Hair follicular keratinocyte (primary cell): Measurements from ENCODE around the gene CELF2.

DNA sequence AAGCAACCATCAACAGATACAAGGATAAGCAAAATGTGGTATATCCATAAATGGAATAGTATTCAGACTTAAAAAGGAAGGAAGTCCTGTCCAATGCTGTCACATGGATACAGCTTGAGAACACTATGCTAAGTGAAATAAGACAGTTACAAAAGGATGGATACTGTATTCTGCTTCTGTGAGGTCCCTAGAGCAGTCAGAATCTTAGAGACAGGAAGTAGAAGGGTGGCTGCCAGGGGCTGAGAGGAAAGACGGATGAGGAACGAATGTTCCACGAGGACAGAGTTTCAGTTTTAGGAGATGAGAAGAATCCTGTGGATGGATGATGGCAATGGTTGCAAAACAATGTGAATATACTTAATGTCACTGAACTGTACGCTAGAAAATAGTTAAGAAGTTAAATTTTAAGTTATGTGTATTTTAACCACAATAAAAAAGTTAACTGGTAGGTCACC, 3.8 kb downstream of the PRKCQ start:
- RAMPAGE, long total RNA = no peak

DNA sequence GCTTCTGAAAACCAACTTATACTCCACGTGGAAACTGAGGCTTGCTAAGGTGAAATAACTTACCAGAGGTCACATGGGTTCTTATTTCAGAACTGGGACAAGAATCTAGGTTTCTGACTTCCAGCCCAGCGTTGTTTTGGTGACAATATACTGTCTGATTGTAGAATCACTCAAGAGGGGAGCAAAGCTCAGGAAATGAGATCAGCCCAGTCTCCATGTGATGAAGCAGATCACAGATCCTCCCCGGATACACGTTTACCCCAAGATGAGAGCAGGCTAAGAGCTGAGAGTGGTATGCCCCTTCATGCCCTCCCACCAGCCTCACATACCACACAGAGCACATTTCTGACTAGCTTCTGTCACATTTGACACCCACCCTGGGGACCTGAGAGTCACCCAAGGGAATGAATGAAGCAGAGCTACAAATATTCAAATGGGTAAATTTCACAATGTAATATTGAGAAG, 27.1 kb upstream of the PRKCQ start:
- RAMPAGE, long total RNA = no peak

DNA sequence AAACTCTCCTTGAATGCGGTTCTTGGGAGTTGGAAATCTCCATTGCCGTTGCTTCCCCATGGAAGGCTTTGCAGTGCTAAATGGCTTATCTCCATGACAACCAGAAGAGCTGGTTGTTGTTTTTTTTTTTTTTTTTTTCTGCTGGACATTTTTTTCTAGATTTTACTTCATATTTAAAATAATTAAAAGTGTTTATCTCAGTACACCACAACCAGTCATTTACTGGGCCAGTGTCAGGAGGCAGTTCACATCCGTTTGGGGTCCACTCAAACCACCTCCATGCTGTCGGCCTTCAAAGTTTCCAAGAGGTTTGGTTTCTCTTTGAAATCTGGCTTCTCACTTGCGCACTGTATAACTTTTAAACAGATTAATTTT, 348.6 kb upstream of the PRKCQ start:
- RAMPAGE, long total RNA = no peak

DNA sequence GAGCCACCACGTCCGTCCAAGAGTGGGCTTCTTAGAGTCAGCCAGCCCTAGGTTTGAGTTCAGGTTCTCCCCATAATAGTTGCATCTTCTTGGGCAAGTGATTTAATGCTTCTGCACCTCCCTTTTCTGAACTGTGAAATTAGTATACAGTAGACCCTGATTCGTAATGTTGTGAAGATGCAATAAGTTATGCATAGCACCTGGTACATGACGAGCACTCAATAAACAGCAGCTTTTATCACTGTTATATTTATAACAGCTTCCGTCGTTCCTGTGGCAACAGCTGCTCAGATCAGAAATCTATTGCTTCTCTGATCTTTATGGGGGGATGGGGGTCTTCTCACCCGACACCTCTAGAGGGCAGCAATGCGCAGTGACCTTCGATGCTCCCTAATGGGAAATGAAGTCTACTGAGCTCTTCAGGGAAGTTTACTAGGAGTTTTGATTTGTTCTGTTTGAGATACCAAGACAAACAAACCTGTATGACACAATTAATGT, 289.7 kb downstream of the SFMBT2 start:
- RAMPAGE, long total RNA = no peak

DNA sequence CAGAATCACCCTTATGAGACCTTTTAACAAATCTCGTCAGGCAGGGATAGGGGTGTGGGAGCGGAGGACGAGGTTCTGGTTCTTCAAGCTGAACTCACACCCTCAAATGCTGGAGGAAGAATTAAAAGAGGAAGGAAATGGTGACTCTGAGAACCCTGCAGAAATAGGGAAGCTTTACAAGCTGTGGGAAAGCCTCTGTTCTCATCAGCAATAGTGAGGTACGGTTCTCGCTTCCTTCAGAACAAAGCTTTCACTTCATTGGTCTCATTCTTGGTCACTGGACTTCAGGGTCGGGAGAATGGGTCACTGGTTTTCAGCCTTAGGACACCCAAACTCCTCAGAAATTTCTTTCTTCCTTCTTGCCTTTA, 226.1 kb downstream of the SFMBT2 start:
- RAMPAGE, long total RNA = no peak

DNA sequence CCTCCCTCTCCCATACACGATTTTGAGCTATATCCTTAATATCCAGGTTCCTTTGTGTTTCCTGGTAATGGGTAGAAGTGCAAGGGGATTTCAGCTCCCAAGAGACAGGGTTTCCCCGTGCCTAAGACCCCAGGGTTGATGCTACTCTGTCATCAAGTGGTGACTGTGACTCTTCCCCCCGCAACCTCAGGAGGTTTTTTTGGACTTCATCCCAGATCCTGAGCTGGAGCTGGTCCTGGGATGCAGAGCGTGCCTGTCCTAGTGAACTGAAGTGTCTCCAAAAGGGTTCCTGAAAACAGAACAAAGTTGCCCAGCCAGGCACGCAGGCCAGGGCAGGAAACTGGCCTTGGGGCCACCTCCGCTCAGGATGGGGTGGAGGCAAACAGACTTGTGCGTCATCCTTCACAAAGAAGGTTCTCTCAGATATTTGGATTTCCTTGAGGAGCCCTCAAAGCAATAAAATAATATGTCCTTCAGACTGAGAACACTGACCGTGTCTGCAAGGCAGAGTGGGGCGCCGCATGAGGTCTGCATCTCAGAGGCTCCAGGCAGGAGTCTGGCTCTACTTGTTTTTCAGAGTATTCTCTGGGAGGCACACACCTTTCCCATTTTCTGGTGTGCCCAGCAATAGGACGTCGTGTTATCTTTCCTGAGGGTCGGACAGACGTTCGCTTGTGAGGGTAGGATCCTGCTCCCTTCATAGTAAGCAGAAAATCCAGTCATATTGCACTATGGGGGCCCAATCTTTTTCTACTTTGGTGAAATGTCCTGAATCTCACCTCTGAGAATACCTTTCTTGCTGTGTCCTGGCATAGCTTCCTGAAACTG, 118.8 kb downstream of the ITIH5 start:
- RAMPAGE, long total RNA = no peak

- RAMPAGE, long total RNA = no peak
Measured at GRCh38 chr10:7854751-7855710, 36.7 kb downstream of the TAF3 start.

GRCh38 chr10:7879795-7880518, 61.7 kb downstream of the TAF3 start:
- RAMPAGE, long total RNA = no peak

DNA sequence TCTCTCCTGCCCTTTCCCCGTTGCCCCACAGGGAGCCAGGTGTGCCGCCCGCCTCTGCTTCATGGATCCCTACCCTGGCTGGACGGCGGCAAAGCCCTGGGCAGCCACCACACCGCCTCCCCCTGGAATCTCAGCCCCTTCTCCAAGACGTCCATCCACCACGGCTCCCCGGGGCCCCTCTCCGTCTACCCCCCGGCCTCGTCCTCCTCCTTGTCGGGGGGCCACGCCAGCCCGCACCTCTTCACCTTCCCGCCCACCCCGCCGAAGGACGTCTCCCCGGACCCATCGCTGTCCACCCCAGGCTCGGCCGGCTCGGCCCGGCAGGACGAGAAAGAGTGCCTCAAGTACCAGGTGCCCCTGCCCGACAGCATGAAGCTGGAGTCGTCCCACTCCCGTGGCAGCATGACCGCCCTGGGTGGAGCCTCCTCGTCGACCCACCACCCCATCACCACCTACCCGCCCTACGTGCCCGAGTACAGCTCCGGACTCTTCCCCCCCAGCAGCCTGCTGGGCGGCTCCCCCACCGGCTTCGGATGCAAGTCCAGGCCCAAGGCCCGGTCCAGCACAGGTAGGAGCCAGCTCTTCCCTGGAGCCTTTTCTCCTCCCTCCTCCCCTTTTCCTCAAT, 3.9 kb downstream of the GATA3 start:
- RAMPAGE, long total RNA = no peak

- RAMPAGE, long total RNA = no peak
Measured at GRCh38 chr10:8059780-8060839, 5.6 kb downstream of the GATA3 start.

DNA sequence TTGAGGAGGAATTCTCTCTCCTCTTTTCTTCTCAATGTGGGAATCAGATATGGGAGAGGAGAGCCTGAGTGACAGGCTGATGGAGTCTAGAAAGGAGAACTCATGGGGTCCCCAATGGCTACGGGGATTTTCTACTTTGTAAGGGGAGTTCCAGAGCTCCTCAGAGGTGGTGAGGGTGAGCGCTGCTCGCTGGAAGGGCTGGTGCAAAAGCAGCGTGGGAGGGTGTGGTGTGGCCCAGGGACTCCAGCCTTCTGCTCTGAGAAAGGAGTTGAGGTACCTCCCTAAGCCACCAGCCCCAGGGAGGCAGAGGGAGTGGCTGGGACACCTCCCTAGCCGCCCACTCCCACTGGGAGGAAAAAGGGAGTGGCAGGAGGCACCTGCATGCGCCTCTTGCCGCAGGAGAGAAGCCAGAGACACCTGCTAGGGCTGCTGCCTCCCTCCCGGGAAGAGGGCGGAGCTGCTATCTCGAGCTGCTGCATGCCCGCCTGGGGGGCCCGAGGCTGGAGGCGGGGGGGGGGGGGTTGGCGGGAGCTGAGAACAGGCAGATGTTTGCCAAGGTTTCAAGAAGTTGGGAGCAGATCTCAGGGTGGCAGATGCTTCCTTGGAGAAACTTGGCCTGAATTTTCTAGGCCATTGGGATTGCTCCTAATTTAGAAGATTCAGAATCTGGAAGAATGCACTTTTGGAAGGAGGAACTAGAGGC, 48.6 kb downstream of the GATA3 start:
- RAMPAGE, long total RNA = no peak

DNA sequence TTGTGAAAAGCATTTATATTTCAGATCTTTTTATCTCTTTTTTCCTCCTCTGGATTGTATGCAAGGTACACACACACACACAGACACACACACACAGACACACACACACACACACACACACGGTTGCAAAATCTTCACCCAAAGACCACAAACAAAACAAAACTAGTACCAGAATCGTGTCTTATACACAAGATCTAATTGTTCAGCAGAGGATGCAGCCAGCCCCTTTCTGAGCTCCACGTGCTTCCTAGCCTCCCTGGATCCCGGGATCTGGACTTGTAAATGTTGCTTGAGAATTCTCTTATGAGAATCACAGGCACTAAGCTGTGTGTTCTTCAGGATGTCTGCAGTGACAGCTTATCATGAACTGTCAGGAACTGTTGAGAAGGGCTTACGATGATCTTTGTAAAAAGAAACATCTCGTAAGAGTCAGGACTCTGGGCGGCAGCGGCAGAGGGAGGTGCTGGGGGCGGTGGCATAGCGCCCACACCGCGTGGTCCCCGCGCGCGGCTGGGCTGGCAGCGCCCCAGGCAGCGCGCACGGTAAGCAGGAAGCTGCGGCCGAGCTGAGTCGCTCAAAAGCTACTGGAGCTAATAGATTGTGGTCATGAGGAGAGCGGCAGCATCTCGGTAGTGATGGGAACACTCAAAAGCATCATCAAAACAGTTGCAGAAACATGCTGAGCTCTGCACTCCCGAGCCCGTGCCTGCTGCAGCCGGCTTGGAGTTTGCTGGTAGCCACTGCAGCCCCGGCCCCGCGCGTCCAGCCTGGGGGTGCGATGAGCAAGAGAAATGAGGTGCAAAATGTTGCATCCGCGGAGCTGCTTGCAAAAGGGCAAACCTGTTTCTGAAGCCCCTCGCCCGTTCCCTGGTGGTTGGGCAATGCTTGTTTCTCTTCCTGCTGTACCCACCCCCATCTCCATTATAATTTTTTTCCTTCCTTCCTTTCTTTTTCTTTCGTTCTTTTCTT, 277.7 kb downstream of the GATA3 start:
- RAMPAGE, long total RNA = no peak

GRCh38 chr10:8402351-8402903, 347.9 kb downstream of the GATA3 start:
- RAMPAGE, long total RNA = no peak

DNA sequence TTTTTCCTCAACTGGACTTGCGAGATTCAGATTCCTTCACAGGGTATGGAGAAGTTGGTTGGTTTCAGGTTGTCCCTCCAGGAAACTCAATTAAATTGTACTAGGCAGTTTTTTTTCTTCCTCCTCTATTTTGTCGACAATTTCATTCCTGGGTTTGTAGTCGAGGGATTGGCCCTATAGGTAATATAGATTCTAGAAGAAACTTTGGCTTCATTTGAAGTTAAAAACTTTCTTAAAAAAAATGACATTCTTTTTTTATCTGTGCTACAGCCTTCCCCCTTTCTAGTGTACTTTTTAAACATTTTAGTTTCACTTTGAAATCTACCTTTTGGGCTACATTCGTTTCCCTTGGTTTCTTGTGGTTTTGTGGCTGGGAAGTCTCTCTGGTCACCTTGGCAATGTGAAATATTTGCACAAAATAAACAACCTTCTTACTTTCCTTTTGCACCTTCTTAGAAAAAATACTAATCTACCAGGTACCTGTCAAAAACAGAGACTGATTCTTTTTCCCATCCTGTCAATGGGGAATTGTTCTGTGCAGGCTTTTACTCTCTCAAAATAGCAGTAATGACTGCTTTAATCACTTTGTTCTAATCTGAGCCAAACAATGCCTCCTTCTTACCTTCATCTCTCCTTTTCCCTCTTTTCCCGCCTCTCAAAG, 350.2 kb downstream of the GATA3 start:
- RAMPAGE, long total RNA = no peak

- RAMPAGE, long total RNA = no peak
Measured at GRCh38 chr10:9016744-9017414, 962.4 kb downstream of the GATA3 start.

- RAMPAGE, long total RNA = no peak
Measured at GRCh38 chr10:9462246-9462495, 1407.7 kb downstream of the GATA3 start.

DNA sequence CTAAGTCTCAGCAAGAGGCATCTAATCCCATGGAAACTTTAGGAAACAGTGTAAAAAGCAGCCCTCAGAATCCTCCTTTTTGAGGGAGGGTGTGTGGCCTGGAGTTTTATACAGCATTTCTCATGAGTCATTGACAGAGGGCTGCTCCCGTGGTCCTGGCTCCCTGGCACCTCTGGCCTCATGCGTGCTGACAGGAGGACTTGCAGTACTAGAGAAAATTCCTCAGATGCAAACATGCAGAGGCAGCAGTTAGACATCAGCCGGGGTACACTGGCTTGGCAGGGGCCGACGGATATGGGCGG, 925.1 kb upstream of the CELF2 start:
- RAMPAGE, long total RNA = no peak

DNA sequence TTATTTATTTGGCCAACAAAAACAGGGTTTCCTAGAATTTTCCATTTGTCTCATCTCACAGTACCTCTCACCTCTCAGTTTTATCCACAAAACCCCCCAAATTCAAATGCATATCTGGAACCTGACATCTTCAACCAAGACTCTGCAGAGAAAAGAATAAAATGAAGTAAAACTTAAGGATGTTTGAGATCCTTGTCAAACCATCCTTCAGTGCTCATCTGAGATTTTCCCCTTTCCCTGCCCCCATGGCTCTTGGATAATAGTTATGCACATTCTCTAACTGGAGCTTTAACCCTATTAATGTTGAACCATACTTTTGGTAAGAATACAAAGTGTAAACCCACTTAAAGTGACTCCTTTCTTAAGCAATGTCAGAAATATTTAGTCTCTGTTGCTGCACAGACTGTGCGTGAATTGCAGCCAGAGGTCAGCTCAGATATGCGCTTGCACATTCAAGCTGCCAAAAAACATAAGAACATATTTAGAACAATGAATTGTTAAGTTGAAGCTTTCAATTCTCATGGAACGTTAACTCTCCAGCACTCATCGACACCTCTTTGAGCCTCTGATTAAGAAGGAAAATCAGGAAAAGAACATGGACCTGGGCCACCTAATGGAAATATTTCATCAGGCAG, 193.2 kb upstream of the CELF2 start:
- RAMPAGE, long total RNA = no peak

DNA sequence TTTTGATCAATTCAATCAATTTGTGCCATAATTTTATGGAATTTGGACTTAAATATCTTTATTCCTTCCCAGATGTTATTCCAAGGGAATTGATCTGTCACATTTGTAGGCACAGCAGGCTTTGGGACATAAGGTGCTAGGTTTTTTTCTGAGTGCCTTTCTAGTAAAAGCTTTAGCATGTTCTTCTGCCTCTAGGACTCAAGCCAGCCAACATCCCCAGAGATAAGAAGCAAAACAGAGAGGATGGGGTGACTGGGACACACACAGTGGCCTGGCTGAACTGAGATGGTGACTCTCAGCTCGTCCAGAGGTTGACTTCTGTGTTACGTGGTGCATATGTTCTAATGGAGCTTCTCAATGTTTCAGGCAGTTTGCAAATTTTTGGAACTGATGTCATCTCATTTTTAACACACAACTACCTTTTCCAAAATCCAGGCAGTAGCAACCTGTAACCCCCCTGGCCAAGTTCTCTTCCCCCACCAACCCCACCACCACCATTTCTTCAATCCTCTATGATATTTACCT, 188.1 kb upstream of the CELF2 start:
- RAMPAGE, long total RNA = no peak

DNA sequence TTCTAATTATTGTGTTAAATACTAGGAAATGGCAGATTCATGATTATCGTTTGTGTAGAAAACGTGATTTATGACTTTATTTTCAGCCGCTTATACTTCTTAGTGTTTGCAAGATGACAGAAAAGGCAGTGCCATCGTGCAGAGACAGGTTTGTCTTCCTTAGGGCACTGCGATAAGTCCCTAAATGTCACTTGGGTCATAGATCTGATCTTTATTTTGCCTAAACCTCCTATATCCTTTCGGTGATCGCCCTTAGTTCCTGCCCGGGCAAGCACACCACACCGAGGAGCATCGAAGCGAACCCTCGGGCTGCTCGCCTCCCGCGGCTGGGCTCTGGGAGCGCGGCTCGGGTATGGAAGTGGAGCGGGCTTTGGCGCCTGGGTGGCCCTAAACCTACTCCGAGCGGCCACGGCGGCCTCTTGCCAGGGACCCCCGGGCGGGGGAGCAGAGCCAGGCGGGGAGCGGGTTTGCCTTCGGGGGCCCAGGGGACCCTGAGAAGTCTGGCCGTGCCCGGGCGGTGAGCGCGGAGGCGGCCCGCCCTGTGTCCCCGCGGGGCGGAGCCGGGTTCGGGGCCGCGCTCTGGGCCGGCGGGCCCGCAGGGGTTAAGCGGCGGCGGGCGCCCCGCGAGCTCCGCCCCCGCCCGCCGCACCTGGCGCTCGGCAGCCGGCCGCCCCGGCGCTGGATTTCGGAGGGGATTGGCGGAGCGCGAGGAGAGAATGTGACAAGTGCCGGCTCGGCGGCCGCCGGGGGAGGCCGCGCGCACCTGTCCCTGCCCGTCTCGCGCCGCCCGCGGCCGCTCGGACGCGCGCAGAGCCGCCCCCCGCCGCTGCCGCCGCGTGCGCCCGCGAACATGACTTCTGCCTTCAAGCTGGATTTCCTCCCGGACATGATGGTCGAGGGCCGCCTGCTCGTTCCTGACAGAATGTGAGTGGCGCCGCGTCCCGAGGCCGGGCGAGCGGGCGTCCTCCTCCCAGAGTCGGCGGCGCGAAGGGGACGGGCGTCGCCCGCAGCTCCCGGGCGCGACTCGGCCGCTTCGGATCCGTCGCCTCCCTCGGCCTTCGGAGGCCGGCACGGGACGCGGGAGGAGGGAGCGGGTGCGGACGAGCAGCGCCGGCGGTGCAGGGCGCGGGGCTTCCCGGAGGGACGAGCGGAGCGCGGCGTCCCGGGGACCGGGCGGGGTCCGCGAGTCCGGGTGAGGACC, at the start of gene CELF2:
CELF2 (plus strand) TSS at position 633 of the 1,201 bp plus-strand sequence.
- RAMPAGE, long total RNA = no peak